Colonic mucosa (tissue), 1 donor: Measurements from ENCODE around the gene SERTAD2.

DNA sequence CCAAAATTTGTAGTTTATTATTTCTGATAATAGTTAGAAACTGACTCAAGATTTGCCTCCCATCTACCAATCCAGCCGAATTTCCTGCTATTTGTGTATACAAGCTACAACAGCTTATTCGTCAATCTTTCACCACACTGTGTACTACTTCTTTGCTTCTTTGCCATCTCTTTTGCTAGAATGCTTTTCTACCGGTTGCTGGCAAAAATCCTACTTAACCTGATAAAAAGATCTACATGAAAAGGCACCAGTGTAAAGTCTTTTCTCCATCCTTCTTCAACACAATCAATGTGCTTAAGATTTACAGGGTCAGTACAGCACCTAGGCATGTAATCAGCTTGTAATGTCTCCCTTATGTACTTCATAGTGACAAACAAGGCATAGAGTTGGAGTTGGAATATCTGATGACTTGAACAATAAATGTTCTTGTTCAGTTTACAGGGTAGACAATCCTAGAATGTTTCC lies 45.9 kb downstream of the PELI1 start:
- PRO-cap, result no peak

GRCh38 chr2:64124681-64124880 lies 19.6 kb downstream of the PELI1 start:
- PRO-cap, result no peak

DNA sequence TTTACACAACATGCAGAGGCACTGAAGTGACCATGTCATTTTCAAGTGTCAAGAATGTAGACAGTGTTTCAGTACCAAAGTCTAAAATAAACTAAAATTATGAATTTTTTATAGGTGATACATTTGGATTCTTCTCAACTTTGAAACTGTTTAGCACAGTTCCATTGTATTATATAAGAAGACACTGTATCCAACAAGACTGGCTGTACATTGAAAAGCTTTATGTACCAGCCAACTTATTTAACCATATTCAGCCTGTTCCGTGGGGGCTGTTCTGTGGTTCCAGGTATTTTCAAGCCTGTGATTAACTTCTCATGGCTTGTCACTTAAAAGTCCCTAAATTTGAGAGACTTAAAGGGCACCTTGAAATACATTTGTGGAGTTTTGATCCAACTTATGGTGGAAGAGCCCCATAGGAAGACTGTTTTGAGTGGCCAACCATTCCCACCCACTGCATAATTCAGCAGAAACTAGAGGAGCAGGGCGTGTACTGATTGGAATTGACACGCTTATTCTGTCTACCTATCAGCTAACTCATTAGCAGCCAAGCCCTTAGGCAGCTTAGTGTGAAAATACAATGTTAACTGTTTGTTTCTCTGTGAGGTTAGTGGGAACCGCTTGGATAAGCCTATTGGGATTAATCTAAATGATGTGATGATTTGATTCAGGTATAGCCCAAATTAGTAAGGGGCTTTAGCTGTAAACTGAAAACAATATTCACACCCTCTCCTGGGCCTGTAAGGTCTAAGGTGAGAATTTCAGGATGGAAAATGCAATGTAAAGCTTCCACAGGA lies 6.3 kb downstream of the LGALSL start:
- PRO-cap, result no peak

DNA sequence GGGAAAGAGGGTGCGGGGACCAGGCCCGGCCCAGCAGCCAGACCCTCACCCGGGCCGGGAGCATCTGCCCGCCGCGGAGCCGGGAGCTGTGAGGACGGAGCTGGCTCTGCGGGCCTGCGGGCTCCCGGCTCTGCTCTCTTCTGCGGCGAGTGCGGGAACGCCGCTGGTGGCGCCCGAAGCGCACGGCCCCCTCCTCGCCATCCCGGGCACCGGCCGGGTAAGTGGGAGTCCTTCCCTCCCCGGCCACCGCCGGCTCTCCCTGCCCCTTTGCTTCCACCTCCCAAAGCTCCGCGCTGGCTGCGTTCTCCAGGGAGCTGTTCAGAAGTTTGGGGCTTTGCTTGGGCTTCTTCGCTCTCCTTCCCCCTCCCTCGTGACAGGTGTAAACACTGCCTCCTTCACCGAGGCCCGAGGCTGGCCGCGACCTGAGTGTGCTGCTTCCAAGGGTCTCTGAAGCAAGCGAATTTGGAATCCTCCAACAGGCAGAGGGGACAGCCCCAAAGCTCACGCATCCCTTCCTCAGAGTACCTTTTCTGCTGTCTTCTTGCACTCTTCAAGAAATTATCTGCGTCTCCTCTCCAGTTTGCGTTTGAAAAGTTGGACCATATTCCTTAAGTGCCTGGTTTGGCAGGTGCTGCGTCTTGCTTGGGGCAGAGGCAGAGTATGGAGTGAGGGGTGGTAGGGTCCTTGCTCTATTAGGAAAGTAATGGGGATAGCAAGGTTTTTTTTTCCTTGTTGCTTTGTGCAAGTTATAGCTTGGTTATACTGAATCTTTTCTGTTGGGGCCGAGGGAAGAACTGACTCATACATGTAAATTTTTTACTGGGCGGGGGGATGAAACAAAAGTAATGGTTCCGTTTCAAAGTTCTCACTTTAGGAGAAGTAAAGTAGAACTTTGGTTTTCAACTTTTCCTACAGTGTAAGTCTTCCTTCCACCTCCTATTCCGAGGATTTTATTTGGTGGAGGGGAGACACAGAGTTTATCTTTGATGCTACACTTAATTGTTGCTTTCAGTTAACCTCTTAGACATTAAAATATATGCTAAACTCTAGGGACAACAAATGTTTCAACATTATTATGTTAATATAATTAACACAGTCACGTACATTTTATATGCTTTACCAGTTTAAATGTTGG lies 887 bp downstream of the AFTPH start:
- PRO-cap, result unidirectional peak, minus-strand start at position 142 of the sequence; unidirectional peak, minus-strand start at position 320 of the sequence; bidirectional peak, plus-strand start at position 873 of the sequence, minus-strand start at position 775 of the sequence

DNA sequence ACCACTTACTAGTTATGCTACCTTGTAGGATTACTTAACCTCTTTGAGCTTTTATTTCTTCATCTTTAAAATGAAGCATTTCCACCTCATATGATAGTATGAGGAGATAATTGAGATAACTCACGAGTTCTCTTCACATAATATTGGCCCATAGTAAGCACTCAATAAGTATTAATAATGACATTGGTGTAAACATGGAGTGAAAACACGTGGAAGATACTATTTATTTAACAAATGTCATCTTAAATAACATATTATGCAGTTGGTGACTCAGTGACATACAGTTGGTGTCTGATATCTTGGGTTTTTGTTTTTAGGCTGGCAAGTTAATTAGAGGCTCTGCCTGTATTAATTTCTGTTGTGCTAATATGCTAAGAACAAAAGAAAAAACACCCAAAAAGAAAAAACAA lies 16.9 kb downstream of the AFTPH start:
- PRO-cap, result no peak

- PRO-cap, result bidirectional peak, plus-strand start at chr2:64606620, minus-strand start at chr2:64606431; unidirectional peak, plus-strand start at chr2:64606752; bidirectional peak, plus-strand start at chr2:64607314, minus-strand start at chr2:64607158
These were observed 47.0 kb downstream of the SERTAD2 start for GRCh38 chr2:64606199-64607616.

GRCh38 chr2:64629949-64630485 lies 23.7 kb downstream of the SERTAD2 start:
- PRO-cap, result no peak

- PRO-cap, result no peak
These were observed 2.2 kb downstream of the SERTAD2 start for GRCh38 chr2:64651536-64651936.

- PRO-cap, result bidirectional peak, plus-strand start at chr2:64653421, minus-strand start at chr2:64653199; bidirectional peak, plus-strand start at chr2:64654044, minus-strand start at chr2:64653804
These were observed at the start of gene SERTAD2 for GRCh38 chr2:64653059-64654123. Gene SERTAD2 (minus strand): TSS chr2:64653913.

GRCh38 chr2:64654124-64654998 lies 648 bp upstream of the SERTAD2 start:
- PRO-cap, result unidirectional peak, minus-strand start at chr2:64654764

- PRO-cap, result no peak
These were observed 73.5 kb upstream of the SERTAD2 start for GRCh38 chr2:64727046-64727803.

GRCh38 chr2:64731594-64732143 lies 78.0 kb upstream of the SERTAD2 start:
- PRO-cap, result bidirectional peak, plus-strand start at chr2:64732009, minus-strand start at chr2:64731894

DNA sequence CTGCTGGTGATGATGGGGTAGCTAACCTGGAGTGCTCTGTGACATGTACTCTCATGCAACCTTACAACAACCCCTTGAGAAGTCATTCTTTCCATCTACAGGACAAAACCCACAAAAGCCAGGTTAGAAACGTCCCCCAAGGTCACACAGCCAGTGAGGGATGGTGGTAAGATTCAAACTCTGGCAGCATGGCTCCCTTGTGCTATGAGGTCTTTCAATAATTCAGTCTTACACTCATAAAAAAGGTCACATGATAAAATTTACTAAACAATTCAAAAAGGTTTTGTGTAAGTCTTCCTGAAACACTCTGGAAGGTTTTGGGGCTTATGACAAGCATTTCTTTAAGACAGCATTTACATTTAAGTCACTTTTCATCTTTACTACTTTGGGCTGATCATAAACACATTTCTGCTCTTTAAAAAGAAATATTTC lies 95.0 kb upstream of the SERTAD2 start:
- PRO-cap, result no peak

DNA sequence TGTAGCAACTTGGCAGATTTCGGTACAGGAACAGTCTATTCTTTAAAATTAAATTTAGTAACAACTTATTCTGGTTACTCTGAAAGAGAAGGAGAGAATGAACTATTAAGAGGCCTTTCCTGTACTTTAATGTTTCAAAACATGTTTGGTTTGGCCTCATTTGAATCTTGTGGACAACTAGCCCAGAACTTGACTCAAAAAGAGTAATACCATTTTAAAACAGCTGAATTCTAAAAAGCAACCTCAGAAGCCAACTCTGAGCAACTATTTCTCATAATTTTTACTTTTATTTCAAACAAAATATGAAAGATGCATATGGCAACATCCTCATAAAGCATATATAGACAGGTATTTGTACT lies 95.3 kb upstream of the SERTAD2 start:
- PRO-cap, result no peak

GRCh38 chr2:64770775-64771232 lies 117.1 kb upstream of the SERTAD2 start:
- PRO-cap, result no peak

DNA sequence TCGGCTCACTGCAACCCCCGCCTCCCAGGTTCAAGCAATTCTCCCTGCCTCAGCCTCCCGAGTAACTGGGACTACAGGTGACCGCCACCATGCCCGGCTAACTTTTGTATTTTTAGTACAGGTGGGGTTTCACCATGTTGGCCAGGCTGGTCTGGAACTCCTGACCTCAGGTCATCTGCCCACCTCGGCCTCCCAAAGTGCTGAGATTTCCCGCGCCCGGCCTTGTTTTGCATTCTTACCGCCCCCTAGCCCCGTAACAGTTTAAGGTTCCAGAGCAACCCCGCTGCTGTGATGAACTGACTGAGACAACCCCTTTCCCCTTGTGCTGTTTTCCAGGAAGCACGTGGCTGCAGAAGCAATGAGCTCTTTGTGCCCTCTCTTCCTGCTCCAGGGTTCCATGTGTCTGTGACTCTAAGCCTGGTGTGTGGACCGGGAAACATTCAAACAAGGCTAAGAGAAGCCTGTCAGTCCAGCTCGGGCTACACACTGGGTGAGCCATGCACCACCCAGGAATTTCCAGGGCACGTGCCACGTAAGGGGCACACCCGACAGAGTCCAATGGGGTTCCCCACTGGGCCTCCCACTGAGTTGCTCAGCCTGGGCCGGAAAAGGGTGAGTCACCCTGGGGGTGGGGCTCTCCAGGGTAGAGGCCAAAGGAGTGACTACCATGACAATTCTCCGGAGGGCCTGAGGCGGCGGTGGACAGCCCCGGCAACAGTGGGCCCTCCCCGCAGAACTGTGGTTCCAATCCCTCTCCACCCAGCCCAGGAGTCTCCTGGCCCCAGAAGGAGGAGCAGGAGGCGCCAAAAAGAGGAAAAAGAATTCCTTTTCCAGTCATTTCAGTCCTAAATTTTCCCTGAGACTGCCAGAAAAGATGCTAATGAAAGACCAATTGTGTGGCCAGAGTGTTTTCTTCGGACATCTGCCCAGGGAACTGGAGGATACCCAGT lies 158.0 kb upstream of the SLC1A4 start:
- PRO-cap, result bidirectional peak, plus-strand start at position 673 of the sequence, minus-strand start at position 488 of the sequence

GRCh38 chr2:64943673-64944224 lies 45.5 kb upstream of the SLC1A4 start:
- PRO-cap, result no peak

DNA sequence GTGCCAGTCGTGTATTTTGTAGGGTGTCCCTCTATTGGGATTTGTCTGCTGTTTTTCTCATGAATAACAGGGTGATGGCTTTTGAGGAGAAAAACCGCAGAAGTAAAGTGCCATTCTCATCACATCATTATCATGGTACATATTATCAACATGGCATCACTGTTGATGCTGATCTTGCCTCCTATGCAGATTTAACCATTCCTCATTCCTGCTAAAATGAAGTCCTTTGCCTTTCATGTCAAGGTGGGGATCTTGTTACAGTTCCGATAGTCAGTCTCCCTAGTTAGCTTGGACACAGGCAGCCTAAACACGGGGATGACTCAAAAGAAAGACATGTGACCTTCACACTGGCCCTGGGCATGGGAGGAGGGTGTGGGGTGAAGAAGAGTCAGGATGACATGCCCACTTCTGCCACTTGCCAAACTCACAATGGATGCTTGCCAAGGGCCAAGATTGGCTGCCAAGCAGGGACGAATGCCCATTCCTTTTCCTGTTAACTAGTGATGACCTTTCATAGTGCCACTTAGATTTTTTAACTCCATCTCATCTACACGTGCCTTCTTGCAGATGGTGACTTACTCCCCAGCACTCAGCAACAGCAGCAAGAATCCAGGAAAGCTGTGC lies 14.0 kb upstream of the SLC1A4 start:
- PRO-cap, result no peak

DNA sequence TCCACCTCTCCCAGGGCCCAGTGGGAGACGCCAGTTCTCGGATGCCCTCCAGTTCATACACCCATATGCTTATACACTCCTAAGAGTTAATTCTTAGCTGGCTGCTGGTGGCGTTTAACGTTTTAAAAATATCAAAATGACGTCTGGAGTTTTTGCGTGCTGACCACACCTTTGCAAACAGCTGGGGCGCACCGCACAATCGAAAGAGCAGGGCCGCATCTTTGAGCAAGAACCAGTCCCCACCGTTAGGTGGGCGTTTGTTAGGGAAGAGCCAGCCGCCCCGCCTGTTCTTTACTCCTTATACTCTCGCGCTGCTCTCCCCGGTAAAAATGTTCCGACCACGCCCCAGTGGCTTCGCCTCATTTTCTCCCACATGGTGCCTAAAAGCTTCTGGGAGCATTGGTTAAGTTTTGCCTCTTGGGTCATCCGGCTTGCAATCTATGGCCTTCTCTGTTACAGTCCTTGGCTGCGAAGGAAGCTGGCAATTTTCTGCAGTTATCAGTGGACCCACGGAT lies 1.0 kb downstream of the SLC1A4 start:
- PRO-cap, result no peak

DNA sequence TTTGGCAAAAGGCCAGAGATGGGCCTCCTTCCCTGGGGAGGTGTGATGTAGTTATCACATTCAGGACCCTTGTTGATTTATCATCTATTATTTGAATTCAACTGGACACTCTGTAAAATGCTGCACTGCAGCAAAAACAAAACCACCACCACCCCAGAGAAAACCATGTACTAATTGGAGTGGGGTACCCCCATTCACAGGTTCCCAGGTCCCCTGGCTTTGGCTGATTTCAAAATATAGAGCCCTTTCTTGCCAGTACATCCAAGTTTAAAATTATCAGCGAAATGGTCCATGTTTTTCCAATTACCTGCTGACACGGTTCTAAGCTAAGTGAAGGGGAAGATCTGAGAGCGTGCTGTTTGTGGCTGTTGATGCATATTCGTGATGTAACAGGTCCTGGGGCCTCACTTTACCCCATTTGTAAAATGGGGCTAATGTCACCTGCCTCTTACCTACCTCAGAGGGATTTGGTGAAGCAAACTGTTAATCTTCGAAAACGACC lies 32.9 kb downstream of the SLC1A4 start:
- PRO-cap, result no peak